Camera-type eye (tissue), 1 donor: ENCODE results near the gene ODAD2.

DNA sequence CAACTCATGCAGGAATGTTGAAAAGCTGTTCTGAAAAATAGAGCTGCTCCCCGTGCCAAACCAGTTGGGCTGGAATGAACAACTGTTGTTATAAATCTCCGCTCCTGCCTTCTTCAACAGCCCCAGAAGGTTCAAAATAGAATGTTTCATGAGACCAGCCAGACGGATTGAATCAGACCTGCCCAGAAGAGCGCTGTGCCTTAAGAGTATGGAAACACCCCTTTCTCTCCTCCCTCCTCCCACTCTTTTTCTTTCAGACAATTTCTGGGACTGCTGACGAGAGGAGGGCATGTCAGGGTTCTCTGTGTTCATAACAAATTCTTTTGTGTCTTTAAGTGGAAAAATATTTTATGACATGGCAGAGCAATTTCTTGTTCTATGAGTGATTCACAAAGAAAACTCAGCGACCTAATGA is 116.9 kb downstream of the RAB18 start:
- RAMPAGE, long total RNA, result no peak

GRCh38 chr10:27998325-27999386 is at the start of gene ODAD2:
TSS of gene ODAD2 (minus strand) at chr10:27999079.
- RAMPAGE, long total RNA, result no peak

DNA sequence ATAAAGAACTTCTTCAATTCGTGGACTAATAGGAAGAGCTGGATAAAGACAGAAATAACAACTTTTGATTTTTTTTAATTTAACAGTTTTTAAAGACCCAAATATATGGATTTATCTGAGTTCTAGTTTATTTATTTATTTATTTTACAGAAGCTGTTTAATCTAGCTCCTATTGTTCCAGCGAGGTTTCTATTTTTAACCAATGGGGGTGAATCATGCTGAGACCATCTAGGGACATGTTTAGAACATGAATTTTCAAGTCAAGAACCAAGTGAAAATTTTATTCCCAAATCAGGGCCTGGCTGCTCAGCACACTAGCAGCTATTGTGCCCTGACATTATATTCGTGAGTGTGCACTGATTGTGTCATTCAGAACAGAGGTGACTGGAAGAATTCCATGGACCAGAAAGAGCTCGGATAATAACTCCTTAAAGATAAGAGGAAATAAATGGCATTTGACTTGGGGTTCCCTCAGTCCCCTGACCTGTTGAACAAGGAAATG is 24.6 kb upstream of the MPP7 start:
- RAMPAGE, long total RNA, result no peak

- RAMPAGE, long total RNA, result no peak
Measured at GRCh38 chr10:28463670-28464236, 69.2 kb upstream of the WAC start.

DNA sequence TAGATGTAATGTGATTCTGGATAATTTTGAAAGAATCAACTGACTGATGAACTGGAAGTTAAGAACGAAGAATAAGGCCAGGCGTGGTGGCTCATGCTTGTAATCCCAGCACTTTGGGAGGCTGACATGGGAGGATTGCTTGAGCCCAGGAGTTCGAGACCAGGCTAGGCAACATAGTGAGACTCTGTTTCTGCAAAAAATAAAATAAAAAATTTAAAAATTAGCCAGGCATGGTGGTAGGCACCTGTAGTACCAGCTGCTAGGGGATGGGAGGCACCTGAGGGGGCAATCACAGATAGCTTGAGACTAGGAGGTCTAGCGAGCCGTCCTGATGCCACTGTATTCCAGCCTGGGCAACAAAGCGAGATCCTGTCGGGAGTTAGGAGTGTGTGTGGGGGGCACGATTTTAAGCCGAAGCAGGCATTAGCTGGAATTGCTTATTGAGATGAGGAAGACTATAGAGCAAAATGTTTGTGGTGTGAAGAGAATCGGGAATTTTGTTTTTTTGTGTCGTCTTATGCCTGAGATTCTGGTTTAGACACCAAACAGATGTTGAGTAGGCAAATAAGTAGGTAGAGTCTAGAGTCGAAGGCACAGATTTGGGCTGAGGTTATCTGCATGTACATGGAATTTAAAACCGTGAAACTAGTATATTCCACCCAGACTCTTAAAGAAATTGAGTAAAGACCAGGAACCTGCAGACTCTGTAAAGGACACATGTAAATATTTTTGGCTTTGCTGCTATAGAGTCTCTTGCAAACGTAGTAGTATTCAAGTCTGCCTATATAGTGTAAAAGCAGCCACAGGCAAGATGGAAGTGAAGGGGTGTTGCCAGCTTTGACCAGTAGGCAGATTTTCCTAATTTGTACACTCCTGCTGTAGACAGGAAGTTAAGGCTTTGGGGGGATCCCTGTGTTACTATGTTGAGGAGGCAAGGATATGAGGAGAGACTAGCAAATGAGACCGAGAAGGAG is 27.4 kb downstream of the WAC start:
- RAMPAGE, long total RNA, result no peak

DNA sequence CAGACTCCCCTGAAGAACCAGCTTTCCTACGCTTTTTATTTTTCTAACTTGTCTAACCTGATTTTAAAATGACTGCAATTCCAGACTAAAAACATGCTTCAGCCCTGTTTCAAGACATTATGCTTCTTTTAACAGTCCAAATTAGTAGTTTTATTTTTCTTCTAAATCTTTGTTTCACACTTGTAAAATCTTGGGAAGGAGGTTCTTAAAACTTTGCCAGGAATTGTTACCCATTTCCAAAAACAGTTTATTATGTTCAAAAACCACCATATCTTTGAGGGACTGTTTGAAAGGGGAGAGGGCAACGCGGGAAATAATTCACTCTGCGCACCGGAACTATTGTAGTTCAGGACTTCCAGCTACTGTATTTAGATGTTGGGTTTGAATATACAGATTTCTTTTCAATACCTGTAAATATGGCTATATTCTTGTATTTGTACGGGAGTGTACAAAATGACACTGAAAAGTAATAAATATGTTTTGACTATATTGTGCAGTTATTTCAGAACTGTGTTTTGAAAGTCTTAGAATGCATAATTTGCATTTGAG is 54.7 kb upstream of the BAMBI start:
- RAMPAGE, long total RNA, result no peak

DNA sequence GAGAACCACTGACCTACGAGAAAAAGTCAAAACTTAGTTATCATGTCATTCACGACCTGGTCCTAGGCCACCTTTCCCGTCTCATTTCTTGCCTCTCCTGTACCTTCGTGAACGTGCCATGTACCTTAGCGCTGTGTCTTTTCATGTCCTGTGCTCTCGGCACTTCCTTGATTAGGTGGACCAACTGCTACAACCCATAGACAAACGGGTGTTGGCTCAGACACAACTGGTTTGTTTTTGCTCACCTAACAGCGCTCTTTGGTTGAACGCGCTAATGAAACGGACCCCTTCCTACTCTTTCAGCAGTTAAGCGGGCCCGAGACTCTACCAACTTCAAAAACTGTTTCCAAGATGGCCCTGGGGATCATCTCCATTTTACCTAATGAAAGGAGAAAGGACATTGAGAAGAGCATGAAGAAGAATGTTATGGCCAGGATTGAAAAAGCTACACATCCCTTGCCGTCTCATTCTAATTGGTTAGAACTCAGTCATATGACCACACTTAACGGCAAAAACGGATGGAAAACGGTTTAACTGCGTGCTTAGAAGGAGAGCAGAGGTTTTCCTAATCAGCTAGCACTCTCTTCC is 118.4 kb downstream of the BAMBI start:
- RAMPAGE, long total RNA, result no peak

DNA sequence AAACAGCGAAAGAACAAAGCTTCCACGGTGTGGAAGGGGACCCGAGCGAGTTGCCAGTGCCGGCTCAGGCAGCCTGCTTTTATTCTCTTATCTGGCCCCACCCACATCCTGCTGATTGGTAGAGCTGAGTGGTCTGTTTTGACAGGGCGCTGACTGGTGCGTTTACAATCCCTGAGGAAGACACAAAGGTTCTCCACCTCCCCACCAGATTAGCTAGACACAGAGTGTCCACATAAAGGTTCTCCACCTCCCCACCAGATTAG is 218.7 kb downstream of the BAMBI start:
- RAMPAGE, long total RNA, result no peak

DNA sequence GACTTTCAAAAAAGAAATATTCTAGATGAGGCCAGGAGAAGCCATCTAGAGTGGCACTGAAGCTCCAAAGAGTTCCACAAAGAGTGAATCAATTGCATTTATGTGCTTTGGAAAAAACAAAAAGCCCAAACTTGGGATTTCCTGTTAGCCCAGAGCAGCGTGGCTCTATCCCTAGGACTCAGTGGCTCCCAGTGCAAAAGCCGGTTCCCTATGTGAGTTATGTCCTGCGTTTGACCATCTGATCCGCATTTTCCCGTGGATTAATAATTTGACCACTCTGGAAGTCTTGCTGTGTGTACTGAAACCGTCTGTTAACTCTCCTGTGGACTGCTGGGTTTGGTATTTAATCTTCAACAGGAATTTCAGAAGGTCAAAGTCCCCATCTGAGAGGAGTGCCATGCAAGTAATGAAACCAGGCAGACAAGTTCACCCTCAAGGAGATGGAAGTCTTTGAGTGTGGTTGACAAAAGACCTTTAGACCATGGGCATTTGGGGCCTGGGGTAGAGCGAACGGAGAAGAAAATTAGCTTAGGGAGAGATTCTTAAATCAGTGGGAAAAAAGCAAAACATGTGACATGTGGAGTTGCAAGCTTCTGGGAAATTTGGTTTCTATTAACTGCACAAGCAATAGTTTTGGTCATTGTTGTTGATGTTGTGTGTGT is 38.0 kb downstream of the LYZL1 start:
- RAMPAGE, long total RNA, result no peak

DNA sequence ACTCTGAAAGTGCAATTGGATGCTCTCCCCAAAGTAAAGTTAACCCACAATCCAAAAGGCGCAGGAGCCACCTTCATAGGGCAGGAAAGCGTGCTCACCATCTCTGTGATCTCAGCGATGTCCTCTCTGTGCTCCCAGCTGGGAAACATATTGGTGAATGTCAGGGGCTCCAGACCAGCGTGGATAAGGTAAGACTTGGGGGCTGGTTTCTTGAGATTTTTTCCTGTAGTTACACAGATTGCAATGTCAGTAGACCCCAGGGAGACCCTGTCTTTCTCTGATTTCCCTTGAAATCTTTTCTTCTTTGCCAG is 172.6 kb downstream of the SVIL start:
- RAMPAGE, long total RNA, result no peak

DNA sequence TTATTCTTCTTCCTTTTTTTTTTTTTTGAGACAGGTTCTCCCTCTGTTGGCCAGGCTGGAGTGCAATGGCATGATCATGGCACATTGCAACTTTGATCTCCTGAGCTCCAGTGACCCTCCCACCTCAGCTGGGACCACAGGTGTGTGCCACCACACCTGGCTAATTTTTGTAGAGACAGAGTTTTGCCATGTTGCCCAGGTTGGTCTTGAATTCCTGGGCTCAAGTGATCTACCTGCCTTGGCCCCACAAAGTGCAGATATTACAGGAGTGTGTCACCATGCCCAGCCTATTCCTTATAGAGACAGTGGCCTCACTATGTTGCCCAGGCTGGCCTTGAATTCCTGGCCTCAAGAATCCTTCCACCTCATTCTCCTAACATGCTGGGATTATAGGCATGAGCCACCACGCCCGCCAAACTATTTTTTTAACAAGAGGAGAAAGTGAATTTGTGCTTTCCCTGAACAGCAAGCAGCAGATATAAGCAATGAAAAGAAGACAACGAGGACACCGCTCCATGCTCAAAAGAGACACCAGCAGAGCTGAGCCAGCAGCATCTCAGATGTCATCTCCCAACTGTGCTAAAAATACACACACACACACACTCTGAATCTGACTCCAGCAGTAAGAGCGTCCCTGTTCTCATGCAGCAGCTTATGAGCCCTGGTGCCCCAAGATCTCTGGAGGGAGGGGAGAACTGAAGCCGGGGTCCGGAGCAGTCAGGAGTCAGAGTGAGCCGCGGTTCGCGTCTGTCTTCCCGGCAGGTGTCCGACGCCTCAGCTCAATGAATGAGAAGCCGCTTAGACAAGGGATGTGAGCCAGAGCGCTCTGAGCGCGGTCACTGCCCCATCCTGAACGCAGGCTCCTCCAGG is 49.5 kb downstream of the SVIL start:
- RAMPAGE, long total RNA, result no peak

GRCh38 chr10:29607470-29608042 is 27.2 kb downstream of the SVIL start:
- RAMPAGE, long total RNA, result no peak

DNA sequence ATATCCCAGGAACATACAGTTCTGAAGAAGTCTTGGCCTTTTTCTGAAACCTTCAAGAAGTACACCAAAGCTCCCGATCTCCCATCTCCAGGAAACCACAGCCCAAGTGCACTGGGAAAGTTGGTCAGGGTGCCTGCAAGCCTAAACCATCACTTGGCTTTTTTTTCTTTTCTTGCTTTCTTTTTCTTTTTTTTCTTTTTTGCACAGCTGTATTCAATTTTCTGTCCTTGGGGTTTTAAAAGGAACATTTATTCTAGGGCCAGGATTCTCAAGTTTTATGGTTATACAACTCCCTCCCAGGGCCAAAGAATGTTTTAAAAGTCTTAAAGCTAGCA is 12.3 kb upstream of the SVIL start:
- RAMPAGE, long total RNA, result no peak

DNA sequence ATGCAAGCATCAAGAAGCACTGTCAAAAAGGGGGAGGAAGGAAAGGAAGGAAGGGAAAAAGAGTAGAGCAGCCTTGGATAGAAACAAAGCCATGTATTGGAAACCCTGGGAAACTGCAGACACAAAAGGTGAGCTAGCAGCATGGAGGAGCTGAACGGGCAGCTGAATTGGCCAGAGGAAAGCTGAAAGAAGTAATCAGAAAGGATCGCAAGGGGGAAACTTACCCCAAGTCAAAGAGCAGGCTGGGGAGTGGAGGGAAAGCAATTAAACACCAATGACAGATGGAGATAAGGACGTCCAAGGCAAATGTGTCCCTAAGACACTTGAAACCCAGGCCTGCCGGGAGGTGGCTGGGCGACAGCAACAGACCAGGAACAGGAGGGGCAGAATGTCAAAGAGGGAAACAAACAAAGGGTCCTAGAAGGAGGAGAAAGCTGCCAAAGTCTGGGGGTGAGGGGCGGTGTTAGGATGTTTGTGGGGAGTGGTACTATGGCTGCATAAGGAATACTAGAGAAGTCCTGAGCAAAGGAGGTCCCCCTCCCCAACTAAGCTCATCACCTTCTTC is 93.9 kb upstream of the SVIL start:
- RAMPAGE, long total RNA, result no peak

DNA sequence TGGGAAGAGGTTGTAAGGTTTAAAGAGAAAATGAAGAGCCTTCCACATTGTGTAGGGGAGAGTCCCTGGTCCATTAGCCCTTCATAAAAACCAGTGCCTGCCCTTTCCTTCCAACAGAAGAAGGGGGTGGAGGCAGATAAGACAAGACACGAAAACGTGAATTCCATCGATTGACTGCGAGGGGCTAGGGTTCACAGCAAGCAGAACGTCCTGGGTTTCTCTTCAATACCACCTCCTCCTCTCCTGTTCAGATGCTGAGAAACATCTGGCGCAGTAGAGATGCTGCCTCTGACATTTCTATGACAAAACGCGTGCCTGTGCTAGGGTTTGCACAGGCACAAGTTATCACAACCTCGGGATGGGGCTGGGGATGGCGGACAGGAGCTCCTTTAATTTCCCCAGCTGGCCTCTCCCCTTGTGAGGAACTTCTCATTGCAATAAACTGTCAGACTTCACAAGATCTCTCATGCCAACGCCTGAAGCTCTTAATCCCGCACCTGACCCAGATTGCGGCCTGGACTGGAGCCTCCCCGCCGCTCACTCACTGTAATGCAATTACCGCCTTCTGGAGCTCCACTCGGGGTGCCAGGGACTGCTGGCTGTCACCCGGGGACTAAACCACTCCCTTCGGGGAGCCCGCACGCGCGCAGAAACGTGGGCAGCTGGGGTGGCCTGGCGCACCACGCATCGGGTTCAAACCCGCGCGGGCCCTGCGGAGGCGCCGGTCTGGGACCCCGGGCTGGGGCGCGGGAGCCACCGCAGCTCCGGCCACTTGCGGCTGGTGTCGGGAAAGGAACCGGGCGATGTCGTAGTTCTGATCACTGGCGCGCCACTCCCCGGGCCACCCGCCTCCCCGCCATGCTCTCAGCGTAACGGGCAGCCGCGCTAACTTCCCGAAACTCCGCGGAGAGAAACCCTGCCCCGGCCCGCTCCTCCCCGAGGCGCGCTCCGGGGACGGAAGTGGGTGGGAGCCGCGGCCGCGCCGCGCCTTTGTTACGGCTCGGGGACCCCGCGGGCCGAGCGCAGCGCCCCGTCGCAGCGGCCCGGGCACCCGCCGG is 100.1 kb upstream of the SVIL start:
- RAMPAGE, long total RNA, result no peak

GRCh38 chr10:29735574-29736146 is 100.9 kb upstream of the SVIL start:
- RAMPAGE, long total RNA, result no peak

- RAMPAGE, long total RNA, result no peak
Measured at GRCh38 chr10:29858170-29859045, 201.0 kb downstream of the JCAD start.

DNA sequence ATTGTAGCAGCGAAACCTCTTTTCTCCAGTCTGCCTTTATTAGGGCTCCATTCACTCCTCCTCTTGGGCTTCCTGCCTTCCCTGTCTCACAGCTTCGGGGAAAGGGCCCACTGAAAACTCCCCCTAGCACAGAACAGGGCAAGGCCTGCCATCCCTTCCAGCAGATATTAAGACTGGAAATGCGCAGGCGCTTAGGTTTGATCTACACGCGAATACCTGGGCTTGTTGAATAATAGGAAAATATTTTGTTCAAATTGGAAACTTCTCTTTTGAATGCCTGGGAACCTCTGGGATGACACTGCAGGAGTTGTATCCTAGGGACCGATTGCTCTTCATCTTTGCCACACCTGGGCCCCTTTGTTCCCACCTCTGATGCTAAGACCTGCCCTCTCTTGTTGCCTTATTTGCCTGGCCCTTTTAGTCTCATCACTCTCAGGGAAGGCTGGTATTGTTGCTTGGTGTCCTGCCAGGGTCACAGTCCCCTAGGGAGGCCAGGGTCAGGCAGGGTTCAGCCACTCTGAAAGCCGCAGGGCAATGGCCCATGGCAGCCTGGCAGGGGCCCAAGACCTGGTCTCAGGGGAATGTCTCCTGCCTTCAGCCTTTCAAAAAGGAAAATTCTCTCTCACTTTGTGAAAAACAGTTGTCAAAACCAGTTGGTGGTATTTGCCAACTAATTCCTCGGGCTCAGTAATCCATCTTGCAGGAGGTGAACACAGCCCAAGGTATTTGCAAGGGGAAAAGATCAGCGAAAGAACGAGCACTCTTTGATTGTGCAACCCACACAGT is 101.7 kb downstream of the JCAD start:
- RAMPAGE, long total RNA, result no peak

- RAMPAGE, long total RNA, result no peak
Measured at GRCh38 chr10:30115393-30115703, 56.0 kb upstream of the JCAD start.

- RAMPAGE, long total RNA, result no peak
Measured at GRCh38 chr10:30182588-30183217, 123.3 kb upstream of the JCAD start.